ENCODE measurements around the genes C2orf15, LYG1 and TXNDC9.

DNA sequence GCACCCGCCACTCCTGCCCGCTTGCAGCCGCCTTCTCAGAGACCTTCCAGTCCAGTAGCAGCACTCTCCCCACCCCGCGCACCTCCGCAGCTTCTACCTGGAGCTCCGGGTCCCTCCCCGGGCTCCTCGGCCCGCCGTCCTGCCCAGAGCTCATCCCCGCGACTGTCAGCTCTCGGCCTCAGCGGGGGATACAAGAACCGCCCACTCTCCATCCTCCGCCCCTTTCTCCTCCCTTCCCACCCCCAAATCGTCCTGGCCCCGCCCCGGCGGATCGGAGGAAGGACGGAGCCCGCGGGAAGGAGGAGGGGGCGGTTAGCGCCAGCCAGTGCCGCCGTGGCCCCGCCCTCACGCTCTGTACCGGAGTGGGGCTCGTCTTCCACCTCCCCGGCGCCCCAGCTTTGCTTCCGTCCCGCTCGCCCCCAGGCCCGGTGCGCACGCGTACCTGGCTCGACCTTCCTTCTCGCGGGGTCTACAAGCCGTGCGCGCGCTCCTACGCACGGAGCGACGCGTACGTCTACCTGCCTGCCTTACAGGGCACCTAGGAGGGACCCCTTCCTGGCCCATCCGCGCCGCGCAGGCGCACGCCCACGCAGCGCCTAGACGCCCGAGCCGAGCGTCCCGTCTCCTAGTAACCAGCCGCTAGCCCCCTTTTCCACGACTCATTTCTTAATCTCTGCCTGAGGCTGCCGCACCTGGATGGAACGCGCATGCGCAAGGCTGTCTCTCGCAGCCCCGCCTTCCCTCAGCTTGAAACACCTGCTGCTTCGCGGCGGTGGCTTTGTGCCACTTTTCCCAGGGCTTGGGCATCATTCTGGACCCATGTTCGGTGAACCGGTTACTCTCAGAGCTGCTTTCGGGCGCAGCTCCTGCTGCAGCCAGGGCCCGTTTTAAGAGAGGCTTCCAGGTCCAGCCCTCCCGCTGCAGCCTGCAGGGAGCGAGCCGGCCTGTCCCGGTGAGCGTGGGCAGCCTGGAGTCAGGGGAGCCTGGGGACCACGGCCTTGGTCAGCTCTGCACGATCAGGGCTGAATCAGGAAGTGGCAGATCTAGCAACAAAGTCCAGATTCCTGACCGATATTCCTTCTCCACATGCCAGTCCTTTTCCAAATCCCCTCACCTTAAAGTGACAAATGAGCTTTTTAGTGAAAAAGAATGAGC, at the start of gene C2orf15:
TSS of gene C2orf15 (plus strand) at position 722 of the 1,155 bp plus-strand sequence.
- RRBS: 2% methylated on average over 23 of the region's 92 CpGs

DNA sequence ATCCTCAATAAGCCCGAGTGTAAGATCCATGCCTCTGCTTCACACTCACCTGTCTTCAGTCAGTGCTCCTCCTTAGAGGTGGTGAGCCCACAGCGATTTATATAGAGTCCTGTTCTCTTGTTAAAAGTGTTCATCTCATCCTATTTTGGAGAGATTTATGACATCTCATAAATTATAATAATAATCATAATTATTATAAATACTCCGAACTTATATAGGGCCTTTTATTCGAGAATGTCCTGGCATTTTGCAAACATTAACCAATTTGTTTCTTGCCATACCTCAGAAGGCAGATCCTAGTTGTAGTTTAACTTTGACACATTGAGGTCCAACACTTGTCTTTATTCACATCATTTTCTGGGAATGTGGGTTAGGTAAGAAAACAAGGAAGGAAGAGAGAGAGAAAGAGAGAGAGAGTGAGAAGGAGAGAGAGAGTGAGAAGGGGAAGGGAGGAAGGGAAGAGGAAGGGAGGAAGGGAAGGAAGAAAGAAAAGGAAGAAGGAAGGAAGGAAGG, at the start of gene LYG1:
TSS of gene LYG1 (minus strand) at position 197 of the 513 bp plus-strand sequence.
- RRBS: no CpG with 5 or more reads among the region's 4 CpGs

- RRBS: 2% methylated on average over 19 of the region's 65 CpGs
Measured at GRCh38 chr2:99335634-99336744, at the start of gene TXNDC9. Gene TXNDC9, minus strand, starts transcription at chr2:99336333.

GRCh38 chr2:99368355-99368821, 31.2 kb downstream of the EIF5B start:
- RRBS: no CpG with 5 or more reads among the region's 1 CpG

DNA sequence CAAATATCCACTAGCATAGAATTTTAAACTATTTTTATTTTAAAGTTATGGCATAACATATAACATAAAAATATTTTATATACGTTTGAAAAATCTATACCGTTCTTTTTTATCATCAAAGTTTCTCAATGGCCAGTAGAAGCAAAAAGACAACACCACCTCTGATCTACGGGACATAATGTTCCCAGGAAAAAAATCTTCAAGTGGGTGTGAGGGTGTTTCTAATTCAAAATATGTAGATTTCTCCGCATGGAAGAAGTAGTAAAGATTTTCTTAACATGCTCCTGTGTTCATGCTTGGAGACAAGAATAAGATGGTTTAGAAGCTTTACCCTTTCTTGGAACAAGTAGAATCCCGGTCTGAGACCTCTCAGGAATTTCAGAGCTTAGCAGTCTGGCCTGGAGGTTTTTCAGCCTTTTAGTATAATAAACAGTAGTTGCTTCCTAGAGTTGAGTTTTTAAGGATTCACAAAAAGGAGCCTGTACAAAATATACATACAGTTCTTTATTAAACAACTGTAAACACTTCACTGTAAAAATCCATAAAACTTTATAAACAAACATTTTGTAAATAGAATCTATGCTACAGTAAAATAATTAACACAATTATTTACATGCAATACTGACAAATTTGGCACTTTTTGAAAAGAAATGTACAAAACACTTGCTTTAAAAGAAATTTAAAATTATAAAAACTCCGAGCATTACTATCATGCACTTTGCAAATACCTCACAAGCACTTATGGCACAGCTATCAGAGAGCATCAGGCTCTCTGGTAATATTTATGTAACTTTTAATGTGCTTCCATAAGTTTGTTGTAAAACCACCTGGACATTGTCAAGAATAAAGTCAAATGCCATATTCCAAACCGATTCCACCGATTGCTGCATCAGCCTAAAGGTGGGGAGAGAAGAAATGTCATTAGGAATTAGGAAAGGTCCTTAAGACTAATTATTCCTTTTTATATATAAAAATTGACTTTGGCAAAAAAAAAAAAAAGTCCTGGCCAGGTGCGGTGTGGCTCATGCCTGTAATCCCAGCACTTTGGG, 63.6 kb downstream of the EIF5B start:
- RRBS: no CpG with 5 or more reads among the region's 9 CpGs

- RRBS: no CpG with 5 or more reads among the region's 7 CpGs
Measured at GRCh38 chr2:99407301-99408251, 70.4 kb downstream of the EIF5B start.

DNA sequence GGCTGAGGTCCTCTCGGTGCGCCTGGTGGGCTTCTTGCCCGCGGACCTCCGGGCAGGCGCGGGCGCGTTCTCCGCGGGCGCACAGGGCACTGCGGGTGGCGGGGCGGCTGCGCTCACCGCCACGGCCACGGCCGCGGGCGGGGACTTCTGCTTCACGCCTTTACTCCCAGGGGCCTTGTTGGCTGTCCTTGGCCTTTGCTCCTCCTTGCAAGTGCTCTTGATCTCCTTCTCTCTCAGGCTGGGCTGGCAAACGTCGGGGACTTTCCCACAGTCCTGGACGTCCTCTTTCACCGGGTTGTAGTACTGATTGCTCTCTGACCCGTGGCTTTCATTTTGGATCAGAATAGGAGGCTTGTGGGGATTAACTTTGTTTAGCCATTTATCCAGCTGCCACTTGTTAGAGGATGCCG, 104.1 kb upstream of the REV1 start:
- RRBS: 72% methylated on average over 5 of the region's 29 CpGs

- RRBS: no CpG with 5 or more reads among the region's 8 CpGs
Measured at GRCh38 chr2:99816603-99817340, 325.6 kb downstream of the AFF3 start.

DNA sequence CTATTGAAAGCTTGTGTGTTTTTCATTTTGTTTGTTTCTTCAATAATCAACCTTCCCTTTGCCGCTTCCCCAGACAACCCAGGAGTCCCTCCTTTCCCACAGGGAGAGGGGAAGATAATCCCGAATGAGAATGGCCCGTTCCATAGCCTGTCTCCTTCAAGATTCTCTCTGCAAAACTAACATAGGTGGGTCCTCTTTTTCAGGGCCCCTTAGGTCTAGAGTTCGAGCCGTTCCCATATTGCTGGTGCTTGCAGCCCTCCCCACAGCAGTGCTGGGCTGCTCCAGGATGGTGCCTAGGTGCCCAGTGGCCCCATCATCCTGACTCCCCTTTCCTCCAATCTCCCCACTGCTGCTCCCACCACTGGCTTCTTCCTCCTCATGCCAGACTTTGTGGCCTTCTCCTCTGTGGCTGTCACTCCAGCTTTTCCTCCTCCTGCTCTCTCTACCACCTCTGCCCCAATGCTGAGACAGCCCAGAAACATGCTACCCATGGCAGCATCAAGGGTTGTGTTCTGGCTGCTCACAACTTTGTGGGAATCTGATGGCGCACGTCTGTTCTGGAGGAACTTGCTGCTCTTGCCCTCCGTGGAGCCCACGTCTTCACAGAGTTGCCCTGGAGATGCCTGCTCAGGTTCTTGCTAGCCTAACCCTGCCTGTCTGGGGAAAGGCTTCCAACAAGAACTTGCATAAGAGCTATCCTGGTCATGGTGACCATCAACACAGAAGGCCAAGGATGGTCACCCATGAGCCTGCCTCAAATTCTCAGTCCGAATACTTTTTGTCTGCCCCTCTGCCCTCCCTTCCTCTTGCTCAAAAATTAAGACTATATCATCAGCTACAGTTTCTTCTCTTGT, 237.5 kb downstream of the AFF3 start:
- RRBS: no CpG with 5 or more reads among the region's 10 CpGs

DNA sequence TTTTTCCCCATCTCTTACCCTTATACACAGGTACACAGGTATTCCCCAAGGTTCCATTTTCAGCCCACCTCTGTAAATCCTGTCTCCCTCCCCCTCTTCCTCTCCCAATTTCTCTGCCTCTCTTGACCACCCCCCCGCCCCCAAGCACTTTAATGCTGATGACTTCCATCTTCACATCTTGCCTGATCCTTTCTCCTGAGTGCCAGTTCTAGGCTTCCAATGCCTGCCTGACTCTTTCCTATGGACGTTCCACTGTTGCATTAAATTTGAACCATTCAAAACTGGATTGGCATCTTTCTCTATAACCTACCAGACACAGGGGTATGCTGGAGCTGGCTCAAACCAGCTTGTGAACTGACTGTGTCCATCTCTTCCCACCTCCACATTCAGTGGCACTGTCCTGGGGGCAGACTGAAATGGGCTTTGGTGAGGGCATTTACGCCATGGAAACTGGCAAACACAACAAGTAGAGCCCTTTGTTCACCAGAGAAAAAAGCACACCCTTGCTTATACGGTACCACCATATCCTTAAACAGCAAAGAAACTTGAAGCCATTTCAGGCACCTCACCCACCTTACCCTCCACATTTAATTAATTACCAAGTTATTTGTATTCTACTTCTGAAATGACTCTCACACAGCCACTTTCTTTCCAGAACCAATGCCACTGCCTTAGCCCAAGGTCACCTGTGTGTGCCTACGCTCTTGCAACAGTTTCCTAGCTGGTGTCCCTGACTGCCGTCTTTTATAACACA, 175.1 kb downstream of the AFF3 start:
- RRBS: no CpG with 5 or more reads among the region's 6 CpGs

DNA sequence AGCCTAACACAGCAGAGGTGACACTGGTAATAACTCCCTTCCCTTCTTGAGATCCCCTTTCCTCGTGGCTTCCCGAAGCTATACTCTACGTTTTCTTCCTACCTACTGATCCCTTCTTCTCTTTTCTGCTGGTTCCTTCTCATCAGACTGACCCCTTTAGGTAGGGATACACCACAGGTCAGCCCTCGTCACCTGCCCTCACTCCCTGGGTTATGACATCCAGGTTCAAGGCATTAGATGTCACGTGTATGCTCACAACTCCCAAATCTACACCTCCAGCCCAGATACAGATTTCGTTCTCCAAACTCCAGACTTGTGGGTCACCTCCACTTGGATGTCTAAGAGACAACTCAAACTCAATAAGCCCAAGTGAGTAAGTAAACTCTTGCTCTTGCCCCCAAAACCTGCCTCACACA, 145.5 kb downstream of the AFF3 start:
- RRBS: no CpG with 5 or more reads among the region's 6 CpGs

DNA sequence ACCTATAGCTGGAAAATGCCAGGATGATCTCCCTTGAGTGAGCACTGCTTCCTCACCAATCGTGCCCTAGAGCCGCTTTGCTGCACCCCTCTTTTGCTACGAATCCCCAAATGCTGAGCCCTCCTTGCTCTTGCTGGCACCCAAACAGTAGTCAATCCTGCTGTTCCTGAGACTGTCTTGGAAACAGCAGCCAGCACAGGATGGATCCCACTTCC, 58.5 kb downstream of the LONRF2 start:
- RRBS: no CpG with 5 or more reads among the region's 3 CpGs

DNA sequence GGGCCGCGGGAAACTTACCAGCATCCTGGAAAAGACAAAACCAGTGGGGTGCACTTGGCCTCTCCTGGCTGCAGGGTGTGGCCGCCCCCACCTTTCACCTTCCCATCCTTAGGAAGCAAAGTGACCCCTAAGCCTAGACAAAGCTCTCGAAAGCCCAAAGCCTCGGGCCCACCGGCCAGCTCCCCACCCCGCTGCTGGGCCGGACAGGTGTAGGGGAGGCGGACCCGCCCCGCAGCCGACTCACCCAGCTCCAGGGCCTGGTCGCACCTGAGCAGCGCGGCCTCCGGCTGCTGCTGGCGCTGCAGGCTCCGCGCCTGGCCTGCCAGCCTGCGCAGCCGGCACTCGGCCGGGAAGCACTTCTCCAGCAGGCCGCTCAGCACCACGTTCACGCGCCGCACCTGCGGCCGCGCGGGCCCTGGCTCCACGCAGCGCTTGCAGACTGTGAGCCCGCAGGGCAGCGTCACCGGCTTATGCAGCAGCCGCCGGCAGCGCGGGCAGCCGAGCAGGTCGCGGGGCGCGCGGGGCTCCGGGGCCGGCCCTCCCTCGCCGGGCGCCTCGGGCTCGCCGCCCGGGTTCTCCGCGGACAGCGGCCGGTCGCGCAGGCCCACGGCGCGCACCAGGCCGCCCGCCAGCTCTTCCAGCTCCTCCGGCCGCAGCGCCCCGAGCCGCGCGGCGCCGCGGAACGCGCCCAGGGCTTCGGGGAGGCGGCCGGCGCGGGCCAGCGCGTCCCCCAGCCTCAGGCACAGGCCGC, 955 bp downstream of the LONRF2 start:
- RRBS: 2% methylated on average over 48 of the region's 87 CpGs

GRCh38 chr2:100606254-100606948, 43.6 kb downstream of the PDCL3 start:
- RRBS: no CpG with 5 or more reads among the region's 10 CpGs

DNA sequence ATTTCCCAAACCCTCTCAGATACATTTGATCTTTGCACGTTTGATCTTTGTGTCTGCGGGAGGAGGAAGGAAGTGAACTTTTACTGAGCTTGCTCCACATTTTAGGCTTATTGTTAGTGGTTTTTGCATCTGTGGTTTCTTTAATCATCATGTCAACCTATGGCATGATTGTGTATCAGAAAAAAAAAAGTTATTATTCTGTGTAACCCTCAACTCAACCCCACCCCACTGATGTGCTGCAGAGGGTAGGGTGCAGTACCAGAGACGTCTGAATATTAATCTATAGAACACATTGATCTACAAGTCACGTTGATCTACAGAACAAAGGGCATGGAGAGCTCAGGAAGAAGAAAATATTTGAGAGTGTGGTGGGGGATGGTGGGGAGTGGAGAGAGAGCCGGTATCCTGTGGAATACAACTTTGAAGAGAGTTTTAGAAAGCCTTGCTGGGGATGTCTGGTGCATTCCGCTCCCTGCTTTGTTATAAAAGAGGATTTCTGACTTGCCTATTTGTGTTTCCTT, 81.4 kb downstream of the PDCL3 start:
- RRBS: no CpG with 5 or more reads among the region's 6 CpGs

DNA sequence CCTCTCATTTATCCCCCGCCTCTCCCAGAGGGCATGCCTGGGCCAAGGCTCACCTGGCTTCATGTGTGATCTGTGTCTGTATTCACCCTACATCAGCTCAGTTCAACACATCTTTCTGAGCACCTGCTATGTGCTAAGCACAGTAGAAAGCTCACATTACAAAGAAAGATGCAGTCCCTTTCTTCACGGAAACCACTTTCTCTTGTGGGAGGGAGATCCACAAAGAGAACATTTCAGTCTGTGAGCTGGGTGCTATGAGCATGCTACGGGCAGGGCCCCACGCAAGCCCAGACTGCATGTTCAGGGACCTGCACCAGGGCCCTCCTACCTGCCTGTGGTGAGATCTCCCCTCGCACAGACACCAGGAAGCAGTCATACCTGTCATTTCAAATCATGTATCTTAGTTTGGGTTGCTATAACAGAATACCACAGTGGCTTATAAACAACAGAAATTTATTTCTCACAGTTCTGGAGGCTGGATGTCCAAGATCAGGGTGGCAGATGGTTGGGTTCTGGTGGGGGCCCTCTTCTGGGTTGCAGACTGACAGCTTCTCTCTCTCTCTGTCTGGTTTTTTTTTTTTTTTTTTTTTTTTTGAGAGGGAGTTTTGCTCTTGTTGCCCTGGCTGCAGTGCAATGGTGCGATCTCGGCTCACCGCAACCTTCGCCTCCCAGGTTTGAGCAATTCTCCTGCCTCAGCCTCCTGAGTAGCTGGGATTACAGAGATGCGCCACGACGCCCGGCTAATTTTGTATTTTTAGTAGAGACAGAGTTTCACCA, 90.9 kb downstream of the PDCL3 start:
- RRBS: no CpG with 5 or more reads among the region's 13 CpGs

- RRBS: no CpG with 5 or more reads among the region's 8 CpGs
Measured at GRCh38 chr2:100822669-100823137, 2.8 kb downstream of the NPAS2 start.

DNA sequence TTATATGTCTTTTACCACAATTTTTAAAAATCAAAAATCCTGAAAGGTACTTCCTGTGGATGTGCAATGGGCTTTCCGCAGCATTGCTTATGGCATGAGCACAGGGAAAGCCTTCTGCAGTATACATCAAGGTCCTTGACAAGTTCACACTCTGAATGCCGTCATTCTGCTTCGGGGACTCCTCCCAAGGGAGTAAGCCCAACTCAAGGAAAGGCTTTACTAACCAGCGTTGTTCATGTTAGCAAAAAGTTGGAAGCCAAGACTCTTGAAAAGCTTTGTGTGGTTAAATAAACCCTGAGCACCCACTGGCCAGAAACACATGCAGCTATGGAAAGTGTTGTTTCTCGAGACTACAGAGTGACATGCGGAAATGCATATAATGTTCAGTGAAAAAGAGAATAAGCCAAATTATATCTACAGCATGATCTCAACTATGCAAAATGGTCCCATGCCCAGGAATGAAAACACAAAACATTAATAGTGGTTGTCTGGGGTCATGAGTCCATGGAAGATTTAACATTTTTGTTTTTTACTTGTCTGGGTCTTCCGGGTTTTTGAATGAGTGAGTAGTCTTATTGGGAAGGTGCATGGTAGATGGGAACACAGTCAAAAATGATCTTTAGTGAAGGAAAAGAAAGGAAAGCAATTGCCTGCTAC, 31.5 kb downstream of the NPAS2 start:
- RRBS: no CpG with 5 or more reads among the region's 7 CpGs

DNA sequence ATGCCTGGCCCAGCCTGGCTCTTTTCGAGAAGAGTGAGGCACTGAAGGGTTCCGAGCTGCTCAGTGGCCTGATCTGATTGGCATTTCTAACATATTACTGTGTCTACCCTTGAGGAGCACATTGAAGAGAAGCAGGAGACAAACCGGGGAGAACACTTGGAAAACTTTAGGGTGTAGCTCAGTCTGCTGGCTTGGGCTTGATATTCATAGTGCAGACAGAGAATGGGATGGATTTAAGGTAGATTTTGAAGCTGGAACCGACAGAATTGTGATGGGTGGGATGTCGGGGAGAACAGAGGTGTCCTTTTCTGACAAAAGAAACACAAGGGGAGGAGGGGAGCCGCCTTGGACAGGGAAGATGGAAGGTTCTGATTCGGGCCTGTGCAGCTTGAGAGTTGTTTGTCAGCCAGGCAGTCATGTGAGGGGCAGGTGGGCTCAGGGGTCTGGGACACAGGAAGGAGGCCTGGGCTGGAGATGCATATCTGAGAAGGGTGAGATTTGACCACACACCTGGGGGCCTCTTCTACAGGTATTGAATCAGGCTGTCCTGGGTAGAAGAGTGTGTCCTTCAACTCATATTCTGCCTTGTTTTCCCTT, 41.3 kb downstream of the NPAS2 start:
- RRBS: no CpG with 5 or more reads among the region's 7 CpGs

DNA sequence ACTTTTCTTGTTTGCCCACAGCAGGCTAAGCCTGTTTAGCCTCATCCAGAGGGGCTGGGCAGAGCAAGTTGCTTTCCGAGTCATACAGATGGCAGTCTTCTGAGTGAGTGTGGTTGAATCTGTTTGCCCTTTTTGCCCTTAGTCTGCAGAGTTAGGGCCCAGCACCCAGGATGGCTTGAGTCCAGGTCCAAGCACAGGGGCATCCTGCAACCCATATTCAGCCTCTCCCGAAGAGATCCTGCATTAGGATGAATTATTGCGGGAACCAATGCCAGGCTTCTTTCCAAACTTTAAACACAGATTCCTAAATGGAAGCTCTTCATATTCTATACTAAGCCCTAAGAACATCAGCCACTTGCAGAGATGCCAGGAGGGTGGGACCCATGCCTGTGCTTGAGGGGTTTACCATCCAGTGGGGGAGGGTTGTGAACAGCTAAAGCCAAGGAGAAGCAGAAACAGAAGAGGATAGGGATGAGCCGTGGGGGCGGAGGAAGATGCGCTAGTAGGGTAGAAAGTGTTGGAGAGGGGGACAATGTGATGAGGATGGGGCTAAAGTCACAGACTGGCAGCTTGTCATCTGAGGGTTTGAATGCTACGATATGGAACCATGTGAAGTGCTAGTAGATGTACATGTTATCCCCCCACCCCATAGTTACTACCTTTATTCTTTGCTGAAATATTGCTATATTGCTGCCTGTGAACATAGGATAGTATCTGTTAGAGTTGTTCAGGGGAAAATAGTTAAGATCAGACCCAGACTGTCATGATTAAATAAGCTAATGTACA, 68.2 kb downstream of the NPAS2 start:
- RRBS: no CpG with 5 or more reads among the region's 7 CpGs

Data from choroid plexus epithelial cell (primary cell).